Diencephalon (tissue), 2 donors: Measurements from ENCODE around the gene DIRAS2.

DNA sequence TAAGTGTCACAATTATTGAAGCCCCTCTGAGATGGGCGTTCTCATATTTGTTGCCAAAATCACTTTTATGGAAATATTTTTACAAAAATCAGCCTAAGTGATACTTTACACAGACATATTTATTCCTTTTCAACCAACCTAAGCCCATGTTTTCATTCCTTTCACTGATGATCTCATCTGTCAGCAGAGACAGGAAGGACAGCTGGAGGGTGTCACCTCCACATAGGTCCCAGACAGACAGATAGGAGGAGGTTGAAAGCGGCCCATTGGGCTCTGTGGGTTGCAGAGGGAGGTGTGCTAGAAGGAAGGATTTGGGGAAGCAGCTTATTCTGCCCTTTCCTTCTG is 26.0 kb upstream of the SEMA4D start:
- RAMPAGE, long total RNA: no peak

- RAMPAGE, long total RNA: no peak
These were observed 81.3 kb downstream of the GADD45G start for GRCh38 chr9:89685984-89686629.

DNA sequence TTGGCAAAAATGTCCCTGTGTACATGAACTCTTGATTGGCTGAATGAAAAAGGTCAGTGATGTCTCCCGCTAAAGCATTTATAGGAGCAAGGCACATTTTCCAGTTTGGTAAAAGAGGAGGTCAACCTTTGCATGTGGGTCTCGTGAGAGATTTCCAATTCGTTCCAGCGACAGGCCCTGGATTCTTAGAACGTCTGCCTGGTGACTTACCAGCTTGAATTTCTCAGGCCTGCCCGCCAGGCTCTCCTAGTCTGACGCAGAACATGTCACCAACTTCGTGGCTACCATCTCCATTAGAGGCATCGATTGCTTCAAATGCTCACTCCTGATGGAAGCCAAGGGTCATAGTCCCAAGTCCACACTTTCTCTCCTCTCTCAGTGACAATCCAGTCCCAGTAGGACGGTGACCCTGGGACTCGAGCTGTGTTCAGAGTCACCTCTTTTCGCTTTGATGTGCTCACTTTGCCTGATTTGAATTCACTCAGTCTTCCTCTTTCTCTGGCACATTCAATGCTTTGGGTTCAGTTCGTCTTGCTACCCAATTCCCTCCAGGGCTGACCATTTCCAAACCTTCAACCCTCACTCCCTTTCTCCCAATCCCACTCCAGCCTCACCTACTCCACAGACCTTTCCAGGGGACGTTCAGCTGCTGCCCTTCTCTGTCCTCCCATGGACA is 94.8 kb downstream of the GADD45G start:
- RAMPAGE, long total RNA: no peak

DNA sequence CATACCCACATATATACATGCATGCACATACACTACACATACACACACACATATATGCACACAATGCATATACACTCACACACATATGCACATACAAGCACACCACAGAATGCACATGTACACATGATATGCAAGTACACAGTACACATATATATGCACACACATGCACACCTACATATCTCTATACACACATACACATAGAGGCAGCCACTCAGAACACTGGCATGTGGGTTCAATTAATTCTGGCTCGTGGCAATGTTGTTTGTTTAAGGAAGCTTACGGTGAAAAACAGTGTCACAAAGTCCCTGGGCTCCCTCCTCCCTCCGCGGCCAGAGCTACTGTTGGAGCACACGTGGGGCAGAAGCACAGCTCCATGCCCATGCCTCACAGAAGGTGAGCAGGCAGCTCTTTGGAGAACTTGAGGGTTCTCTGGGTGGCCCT is 107.3 kb downstream of the GADD45G start:
- RAMPAGE, long total RNA: no peak

DNA sequence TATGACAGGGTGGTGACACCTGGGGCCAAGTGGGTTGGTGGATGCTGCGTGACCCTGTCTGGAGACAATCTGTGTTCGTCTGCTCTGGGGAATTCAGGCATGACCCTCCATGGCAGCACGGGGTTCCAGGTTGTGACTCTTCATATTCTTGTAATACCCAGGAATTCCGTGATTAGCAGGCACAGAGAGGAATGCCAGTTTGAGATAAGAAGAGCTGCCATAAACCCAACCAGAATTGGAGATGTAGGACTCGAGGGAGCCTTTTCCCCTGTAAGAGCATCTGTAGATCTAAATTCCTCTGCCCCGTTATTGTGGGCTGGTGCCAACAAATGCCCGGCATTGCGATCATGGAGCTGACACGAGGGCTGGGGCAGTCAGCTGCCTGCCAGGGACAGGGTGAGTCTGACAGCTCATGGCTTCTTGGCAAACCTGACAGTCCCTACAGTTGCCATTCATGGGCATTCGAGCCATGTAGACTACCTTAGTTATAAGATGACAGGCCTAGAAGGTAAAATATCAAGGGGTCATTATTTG is 279.8 kb downstream of the GADD45G start:
- RAMPAGE, long total RNA: no peak

GRCh38 chr9:90002375-90002647 is 397.5 kb downstream of the GADD45G start:
- RAMPAGE, long total RNA: no peak

- RAMPAGE, long total RNA: no peak
These were observed 404.6 kb downstream of the GADD45G start for GRCh38 chr9:90009522-90009802.

- RAMPAGE, long total RNA: start-site peak on the minus strand at chr9:90642793-90642889, 1,029 and 852 reads in 2 replicates
These were observed at the start of gene DIRAS2 for GRCh38 chr9:90642289-90643351. TSS of gene DIRAS2 (minus strand) at chr9:90642824.

- RAMPAGE, long total RNA: no peak
These were observed 25.5 kb downstream of the SYK start for GRCh38 chr9:90827043-90827528.

DNA sequence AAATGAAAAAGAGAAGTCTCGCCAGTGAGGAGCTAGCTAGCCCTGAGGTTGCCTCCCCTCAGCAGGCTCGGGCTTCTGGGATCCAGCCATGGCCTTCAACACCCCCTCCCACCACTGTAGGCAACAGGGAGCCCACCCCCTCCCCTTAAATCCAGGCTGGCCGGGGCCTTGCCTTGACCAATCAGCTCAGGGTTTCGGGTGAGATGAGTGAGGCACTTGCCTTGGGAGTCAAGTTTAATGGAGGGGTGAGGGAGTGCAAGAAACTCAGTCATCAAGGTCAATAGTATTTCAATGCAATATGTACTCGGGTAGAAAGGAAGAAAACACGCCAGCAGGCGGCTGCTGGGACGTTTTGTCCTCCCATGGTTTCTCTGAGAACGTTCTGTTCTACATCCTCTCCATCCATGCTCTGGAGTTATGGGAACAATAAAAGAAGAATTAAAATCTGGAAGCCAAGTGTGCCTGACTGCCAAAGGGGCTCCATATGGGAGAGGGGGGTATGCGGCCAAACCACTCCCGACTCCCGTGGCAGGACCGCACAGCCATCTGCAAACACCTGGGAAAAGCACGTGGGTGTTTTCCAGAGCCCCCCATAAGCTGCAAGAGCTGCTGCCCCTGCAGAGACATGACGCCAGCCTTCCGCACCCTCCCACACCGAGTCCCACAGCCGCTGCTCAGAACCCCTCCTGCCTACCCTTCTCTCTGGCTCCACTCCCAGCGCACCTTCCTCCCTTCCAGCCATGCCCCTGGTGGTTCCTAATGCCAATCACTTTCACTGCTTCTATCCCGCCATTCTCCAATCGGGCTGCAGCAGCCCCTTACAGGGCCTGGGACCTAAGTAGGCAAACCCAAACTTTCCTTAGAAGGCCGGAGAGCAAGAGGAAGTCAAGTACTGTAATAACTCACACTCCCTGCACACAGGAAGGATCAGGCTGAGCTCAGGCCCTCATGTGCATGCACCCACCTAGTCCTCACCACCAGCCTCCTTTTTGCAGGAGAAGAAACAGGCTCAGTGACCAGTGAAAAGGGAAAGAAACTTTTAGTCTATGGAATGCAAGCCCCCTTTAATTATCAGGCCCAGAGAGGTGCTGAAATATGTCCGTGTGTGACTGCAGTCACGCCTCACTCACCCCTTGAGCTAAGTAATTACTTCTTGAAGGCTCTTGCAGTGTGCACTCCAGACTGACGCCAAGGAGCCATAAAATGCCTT is 241.6 kb downstream of the SYK start:
- RAMPAGE, long total RNA: no peak

GRCh38 chr9:91117283-91117907 is 244.3 kb downstream of the AUH start:
- RAMPAGE, long total RNA: no peak

GRCh38 chr9:91150720-91151599 is 210.8 kb downstream of the AUH start:
- RAMPAGE, long total RNA: no peak

GRCh38 chr9:91164552-91165278 is 197.0 kb downstream of the AUH start:
- RAMPAGE, long total RNA: no peak

- RAMPAGE, long total RNA: no peak
These were observed 167.4 kb downstream of the AUH start for GRCh38 chr9:91194396-91194729.

- RAMPAGE, long total RNA: no peak
These were observed 61.5 kb downstream of the AUH start for GRCh38 chr9:91300159-91300661.

- RAMPAGE, long total RNA: no peak
These were observed 2.3 kb downstream of the NFIL3 start for GRCh38 chr9:91421231-91421880.

DNA sequence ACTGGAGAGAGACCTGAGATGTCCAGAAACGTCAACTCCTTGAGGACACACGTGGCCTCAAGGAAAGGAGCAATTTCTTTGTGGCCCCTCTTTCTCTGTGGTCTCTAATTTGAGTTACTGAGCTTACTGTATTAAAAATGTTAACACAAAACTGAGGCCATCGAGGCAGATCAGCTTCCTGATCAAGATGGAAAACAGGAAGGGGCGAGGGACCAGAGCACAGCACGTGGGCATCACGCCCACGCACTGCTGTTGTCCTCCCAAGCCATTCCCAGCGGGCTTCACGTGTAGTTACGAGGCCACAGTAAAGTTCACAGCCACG is 149.6 kb downstream of the ROR2 start:
- RAMPAGE, long total RNA: no peak

GRCh38 chr9:91825036-91825517 is 125.0 kb downstream of the ROR2 start:
- RAMPAGE, long total RNA: no peak

DNA sequence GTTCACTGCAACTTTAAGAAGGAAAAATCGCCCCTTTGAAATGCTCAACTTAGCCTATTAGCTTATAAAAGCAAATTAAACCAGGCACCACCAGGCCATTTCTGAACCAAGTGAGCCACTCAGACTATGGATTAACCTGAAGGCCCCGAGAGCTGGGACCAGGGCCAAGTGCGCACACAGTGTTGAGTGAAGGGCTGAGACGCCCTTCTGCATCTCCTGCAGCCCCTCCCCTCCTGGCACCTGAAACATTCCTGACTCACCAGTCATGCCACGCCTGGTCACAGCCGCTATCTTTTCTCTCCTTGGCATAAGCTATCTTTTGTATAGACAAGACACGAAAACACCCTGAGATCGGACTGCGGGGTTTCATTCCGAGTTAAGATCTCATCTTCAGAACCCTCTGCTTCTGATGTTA is 111.8 kb downstream of the ROR2 start:
- RAMPAGE, long total RNA: no peak

GRCh38 chr9:91852892-91853350 is 97.1 kb downstream of the ROR2 start:
- RAMPAGE, long total RNA: no peak